ENCODE measurements around a stretch of chr16.

DNA sequence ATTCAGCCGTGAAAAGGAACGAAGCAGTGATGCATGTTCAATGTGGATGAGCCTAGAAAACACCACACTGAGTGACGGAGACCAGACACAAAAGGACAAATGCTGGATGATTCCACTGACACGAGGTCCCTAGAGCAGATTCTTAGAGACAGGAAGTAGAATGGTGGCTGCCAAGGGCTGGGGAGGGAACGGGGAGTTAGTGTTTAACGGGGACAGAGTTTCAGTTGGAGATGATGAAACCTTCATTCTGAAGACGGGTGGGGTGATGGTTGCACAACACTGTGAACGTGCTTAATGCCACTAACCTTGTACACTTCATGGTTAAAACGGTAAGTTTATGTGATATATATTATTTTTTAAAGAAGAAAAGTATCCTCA lies 17.7 kb downstream of the C16orf74 start:
- RRBS = no CpG with 5 or more reads among the region's 9 CpGs

GRCh38 chr16:85749848-85750761 lies 791 bp downstream of the C16orf74 start:
- RRBS = 4% methylated on average over 7 of the region's 52 CpGs

GRCh38 chr16:85759051-85759501 lies 8.2 kb upstream of the C16orf74 start:
- RRBS = 3% methylated on average over 3 of the region's 16 CpGs

GRCh38 chr16:85901029-85901766 lies 2.2 kb downstream of the IRF8 start:
- RRBS = no CpG with 5 or more reads among the region's 10 CpGs

DNA sequence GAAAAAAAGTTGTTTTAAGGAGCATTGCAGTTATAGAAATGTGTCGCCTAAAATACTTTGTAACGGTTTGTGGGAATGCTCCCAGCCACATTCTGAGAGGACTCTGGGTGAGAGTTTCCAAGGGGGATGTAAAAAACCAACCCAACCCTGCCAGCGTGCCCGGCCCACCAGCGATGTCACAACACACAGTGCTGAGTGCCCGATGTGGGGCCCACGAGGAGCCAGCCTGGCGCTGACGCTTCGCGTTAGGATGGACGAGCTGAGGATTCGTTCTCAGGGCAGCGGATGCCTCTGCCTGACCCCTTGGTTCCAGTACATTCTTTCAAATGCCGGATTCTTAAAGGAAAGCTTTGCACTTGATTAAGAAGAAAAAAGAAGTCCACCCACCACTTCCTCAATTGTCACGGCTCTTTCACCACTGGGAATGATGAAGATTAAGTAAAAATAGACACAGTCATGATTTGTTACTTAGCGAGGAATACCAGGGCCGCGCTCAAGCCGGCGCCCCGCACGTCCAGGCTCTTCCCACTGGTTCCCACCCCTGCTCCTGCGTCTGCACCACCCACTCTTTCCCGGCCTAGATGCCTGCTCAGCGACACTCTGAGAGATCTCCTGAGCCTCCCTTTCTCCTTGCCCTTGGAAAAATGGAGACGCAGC lies 79.4 kb downstream of the IRF8 start:
- RRBS = 56% methylated on average over 6 of the region's 27 CpGs

GRCh38 chr16:85986656-85987627 lies 88.0 kb downstream of the IRF8 start:
- RRBS = no CpG with 5 or more reads among the region's 12 CpGs

- RRBS = no CpG with 5 or more reads among the region's 18 CpGs
Observed at GRCh38 chr16:86195877-86196478, 297.0 kb downstream of the IRF8 start.

DNA sequence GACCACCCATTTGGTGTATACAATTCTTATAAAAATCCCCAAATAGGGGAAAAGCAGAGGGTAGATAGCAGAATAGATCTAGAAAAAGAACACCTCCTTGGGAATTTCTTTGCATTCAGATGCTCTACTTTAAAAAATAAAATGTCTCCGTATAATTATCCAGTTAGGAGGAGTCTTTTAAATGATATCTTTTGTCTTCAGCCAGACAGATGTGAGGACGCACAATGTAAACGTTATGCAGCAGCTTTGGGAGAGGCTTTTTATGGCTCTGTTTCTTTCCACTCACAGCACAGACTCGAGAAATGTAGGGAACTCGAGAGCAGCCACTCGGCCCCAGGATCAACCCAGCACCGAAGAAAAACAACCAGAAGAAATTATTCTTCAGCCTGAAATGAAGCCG lies 300.3 kb downstream of the IRF8 start:
- RRBS = no CpG with 5 or more reads among the region's 8 CpGs

- RRBS = no CpG with 5 or more reads among the region's 26 CpGs
Observed at GRCh38 chr16:86222460-86223851, 287.4 kb upstream of the FOXF1 start.

DNA sequence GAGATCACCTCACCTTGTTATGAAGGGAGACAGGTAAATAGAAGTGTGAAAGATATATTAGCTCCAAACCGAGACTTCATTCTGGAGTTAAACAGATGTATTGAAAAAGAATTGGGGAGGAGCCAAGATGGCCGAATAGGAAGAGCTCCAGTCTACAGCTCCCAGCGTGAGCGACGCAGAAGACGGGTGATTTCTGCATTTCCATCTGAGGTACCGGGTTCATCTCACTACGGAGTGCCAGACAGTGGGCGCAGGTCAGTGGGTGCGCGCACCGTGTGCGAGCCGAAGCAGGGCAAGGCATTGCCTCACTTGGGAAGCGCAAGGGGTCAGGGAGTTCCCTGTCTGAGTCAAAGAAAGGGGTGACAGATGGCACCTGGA lies 248.3 kb upstream of the FOXF1 start:
- RRBS = no CpG with 5 or more reads among the region's 15 CpGs

GRCh38 chr16:86496719-86497622 lies 13.4 kb upstream of the FOXF1 start:
- RRBS = 19% methylated on average over 32 of the region's 65 CpGs

DNA sequence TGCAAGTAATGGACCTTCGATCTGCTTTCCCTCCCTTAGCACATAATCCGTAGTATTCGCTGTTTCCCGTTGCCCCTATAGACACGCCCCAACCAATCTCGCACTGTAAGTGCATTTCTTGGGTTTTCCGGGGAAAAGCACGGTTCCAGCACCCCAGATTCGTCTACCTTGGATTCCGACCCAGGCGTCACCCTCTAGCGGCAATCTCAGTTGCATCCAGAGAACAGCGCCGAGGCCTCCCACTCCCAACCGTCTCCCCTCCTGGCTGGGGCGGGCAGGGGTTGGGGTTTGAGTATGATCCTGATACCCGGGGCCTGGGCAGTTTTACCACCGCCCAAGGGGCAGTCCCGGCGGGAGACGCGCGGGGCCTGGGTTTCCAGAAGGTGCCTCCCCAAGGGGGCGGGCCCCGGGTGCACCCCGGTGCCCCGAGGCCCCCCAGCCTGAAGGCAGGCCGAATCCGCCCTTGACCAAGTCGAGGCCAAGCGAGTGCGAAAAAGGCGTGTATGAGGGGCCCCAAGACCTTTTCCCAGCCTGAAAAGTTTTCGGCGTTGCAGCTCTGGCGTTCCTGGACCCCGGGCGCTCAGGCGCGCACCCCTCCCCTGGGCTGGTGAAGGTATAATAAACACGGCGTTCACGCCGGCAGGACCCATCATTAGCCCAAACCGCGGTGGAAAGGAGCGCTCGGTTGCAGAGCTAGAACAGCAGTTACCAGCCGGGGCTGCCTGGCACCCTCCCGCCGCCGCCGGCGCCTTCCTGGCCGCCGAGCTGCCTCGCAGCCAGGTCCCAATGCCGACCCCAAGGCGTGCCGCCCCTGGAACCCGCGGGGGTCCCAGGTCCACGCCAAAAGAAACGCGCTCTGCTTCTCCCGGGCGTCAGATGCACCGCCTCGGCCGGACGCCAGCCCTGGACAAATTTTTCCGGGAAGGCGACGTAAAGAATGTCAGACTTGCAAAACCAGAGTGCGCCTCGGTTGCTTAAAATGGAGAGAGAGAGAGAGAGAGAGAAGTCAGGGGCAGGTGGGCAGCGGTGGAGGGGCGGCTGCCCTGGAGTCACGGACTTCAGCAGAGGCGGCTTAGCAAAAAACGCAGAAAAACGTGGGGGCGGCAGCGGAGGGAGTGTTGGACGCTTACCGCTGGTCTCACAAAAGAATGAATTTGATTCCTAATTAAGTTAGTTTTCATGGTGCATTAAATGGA lies 11.7 kb upstream of the FOXF1 start:
- RRBS = 3% methylated on average over 19 of the region's 86 CpGs

- RRBS = 37% methylated on average over 4 of the region's 23 CpGs
Observed at GRCh38 chr16:86568736-86569114, 2.1 kb downstream of the FOXC2 start.

GRCh38 chr16:86576431-86576764 lies 2.0 kb upstream of the FOXL1 start:
- RRBS = 5% methylated on average over 9 of the region's 21 CpGs

GRCh38 chr16:86609250-86609685 lies 30.9 kb downstream of the FOXL1 start:
- RRBS = no CpG with 5 or more reads among the region's 6 CpGs

- RRBS = no CpG with 5 or more reads among the region's 3 CpGs
Observed at GRCh38 chr16:87201171-87201422, 116.1 kb downstream of the C16orf95 start.

- RRBS = no CpG with 5 or more reads among the region's 28 CpGs
Observed at GRCh38 chr16:87329592-87330515, 12.7 kb upstream of the C16orf95 start.

GRCh38 chr16:87415274-87415894 lies 23.2 kb downstream of the MAP1LC3B start:
- RRBS = no CpG with 5 or more reads among the region's 12 CpGs

- RRBS = no CpG with 5 or more reads among the region's 10 CpGs
Observed at GRCh38 chr16:87521663-87522222, 28.9 kb upstream of the ZCCHC14 start.

DNA sequence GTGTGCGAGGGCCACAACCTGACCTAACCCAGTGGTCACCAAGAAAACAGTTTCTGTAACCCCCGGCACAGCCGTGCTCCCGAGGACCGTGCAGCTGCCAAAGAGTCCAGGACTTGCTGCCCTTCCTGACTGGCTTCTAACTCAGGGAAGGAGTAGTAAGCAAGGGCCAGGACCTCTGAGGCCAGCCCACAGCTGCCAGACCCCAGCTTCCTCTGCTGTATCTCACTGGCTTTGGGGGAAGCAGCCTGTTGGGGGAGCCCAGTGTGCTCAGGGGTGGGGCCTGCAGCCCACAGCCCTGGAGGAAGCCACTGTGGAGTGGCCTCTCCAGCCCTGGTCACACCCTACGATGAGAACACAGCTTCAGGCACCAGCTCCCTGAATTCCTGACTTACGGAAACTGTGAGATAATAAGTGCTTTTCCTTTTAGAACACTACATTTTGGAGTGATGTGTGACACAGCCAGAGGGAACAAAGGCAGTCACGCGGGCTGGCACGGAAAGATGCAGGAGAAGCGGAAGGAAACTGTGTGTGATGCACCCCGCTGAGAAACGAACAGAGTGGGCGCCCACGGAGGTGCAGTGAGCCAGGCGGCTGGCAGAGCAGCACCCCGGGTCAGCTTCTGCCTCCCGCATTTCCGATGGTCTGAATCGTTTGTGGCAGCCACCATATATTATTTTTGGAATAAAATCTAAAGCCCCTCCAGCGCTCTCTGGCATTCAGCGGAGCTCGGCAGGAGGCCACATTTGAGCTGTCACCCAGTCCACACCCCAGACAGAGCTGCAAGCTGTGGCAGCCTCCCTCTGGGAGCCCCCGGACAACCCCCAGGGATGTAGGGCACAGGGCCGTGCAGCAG lies 32.1 kb downstream of the SLC7A5 start:
- RRBS = no CpG with 5 or more reads among the region's 25 CpGs